ENCODE results near the genes P4HB and RAC3.

- PRO-cap, result unidirectional peak, plus-strand start at chr17:81702437; unidirectional peak, plus-strand start at chr17:81702634
These were observed 680 bp upstream of the MRPL12 start for GRCh38 chr17:81702220-81703154.

DNA sequence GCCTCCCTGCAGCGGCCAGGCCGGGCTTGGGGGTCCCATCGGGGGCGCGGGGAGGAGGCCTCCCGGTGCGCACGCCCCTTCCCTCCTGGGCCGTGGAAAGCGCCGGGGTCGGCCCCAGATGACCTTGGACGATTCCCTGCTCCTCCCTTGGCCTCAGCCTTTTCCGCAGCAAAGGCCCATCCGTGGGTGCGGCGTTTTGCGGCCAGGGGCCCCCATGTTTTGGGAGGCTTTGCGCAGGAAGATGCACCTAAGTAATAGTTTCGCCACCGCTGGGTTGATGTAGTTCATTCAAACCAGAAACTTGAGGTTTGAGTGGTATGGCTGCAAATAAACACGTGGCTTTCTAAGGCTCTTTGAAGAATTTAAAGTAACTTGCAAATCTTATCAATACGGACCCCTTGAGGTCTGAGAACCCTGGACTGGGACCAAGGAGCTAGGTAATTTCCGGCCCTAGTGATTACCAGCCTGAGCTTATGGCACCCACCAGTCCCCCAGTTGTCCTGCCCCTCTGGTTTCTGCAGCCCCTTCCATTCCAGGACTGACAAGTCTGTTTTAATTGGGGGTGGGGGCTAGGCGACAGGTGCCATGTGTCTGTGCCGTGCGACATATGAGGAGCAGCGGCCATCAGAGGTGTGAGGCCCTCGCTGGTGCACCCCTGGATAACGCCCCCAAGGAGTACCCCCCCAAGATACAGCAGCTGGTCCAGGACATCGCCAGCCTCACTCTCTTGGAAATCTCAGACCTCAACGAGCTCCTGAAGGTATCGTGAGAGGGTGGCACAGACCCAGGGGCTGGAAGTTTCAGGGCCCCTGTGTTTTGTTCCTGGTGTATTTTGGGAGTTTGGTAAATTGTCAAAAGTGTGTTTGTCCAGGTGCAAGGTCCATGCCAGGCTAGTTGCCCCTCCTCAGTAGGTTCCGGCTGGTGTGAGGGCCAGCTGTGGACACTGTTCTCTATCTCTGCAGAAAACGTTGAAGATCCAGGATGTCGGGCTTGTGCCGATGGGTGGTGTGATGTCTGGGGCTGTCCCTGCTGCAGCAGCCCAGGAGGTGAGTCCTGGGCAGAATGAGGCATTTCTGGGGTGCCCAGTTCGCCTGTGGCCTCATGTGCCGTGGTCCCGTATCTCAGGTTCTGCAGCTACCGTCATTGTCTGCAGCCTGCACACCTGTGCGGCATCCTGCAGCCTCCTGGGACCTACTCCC, 903 bp downstream of the MRPL12 start:
- PRO-cap, result no peak

DNA sequence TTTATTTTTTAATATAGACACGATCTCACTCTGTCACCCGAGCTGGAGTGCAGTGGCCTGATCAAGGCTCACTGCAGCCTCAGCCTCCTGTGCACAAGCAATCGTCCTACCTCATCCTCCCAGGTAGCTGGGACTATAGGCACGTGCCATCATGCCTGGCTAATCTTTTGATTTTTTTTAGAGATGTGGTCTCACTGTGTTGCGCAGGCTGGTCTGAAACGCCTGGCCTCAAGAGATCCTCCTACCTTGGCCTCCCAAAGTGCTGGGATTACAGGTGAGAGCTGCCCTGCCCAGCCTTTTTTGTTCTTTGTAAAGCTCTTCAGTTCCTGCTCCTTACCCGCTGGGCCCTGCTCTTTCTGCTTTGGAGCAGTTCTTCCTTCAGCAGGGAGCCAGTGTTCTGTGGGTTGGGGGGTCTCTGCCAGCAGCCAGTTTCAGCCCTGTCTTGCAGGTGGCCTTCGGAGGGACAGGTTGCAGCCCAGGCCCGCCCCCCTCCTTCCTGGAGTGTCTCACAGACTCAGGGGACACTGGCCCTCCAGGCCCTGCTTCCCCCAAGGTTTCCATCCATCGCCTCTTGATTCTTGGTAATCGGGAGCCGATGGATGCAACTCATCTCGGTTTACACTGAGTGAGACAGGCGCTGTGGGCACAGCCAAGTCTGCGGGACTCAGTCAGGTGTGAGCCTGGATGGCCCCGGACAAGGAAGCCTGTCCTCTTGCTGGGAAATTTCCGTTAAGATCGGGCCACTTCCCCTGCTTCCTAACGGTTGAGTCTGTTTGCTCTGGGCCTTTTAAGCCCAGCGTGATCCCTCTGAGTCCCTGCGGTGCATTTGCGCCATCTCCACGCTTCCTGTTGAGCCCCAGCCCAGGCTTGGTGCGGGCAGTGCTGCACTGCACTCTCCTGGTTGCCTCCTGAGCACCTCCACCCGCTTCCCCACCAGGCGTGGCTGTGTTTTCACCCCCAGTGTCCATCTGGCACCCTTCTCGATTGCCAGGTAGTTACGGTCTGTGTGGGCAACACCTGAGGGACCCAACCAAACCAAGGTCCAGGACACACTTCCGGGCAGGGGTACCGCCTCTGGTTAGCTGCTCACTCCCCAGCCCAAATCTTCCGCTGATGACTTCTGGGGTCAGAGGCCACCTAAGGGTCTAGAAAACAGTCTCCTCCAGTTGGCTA, 1.8 kb upstream of the SLC25A10 start:
- PRO-cap, result no peak

DNA sequence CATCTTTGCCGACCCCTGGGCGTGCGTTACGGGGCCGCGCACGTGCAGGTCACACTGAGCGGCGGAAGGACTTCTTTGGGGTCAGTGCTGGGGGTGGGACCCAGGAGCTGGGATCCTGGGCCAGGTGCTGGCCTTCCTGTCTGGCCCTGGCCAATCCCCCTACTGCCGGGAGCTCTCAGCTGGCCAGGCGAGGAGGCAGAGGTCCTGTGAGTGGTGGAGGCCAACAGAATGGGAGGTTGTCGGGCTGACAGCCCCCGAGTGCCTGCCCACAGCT, 2.0 kb downstream of the SLC25A10 start:
- PRO-cap, result no peak

DNA sequence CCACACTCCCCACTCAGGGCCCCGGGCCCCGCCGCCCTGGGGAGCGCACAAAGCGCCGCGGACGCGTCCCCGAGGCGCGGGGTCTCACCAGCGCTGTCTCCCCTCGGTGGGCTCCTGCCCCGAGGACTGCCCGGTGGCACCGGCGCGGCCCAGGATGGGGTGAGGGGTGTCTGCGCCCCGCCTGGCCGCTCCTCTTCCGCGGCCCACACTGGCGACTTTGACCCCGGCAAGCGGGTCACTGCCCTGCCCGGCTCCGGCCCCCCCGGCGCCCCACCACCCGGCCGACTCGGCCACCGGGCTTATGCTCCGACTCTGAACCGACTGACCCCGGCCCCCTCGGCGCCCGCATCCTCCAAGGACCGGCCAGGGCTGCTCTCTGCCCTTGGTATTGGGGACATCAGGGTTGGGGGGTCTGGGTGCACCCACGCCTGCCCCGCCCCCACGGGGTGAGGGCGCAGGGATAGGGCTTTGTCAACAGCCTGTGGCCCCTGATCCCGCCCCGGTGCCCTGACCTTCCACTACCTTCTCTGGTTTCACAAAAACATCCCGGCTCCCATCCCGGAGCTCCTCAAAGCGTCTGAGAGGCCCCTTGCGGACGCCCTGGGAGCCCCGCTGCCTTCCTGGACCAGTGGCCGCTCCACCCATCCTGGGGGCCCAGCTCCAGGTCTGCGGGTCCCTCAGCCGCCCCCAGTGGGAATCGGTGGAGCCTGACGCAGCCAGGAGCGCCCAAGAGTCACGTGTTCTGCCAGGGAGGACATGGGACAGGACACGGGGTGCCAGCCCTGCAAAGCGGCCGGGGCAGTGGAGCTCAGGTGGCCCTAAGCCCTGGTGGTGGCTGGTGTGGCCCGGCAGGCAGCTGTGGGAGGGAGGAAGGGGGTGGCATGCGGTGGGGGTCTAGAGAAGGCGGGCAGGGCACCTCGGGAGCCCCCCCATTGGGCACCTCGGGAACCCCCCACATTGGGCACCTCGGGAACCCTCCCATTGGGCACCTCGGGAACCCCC, 921 bp downstream of the GCGR start:
- PRO-cap, result no peak

GRCh38 chr17:81838629-81839557, 4.0 kb upstream of the PPP1R27 start:
- PRO-cap, result no peak

DNA sequence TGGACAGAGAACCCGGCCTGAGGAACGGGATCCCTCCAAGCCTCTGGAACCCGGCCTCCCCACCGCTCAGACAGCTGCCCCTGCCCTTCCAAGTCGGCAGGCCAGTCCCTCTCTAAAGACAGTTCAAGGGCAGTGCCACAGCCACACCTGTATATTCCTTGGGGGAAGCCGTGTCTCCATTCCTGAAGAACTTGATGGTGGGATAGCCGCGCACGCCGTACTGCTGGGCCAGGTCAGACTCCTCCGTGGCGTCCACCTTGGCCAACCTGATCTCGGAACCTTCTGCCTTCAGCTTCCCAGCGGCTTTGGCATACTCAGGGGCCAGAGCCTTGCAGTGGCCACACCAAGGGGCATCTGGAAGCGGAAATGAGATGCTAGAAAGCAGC, 1.3 kb downstream of the P4HB start:
- PRO-cap, result no peak

- PRO-cap, result bidirectional peak, plus-strand start at chr17:81860717, minus-strand start at chr17:81860532
These were observed at the start of gene P4HB for GRCh38 chr17:81860264-81860776. P4HB (minus strand) TSS chr17:81860535.

DNA sequence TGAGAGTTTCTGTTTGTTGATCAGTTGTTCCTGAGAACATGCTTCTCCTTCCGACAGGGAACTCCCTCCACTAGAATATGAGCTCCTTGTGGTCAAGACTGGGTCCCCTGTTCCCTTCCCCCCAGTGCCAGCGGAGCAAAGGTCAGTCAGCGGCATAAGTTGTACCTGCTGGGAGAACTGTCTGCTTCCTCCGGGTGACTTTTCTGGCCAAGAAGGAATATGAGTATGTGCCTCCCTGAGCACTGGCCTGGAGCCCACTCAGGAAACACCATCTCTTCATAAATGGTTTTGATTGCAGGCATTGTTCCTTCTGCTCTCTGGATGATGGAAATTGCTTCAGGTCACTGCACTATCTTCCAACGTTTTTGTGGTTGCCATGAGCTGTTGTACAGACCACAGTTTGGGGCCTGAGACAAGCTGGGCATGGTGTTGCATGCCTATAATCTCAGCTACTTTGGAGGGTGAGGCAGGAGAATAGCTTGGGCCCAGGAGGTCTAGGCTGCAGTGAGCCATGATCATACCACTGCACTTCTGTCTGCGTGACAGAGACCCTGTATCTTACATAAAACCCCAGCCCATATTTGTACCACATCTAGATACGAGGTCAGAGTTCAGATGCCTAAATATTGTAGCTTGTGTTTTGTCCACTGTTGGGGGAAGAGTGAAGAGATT, 2.9 kb upstream of the P4HB start:
- PRO-cap, result no peak

- PRO-cap, result no peak
These were observed 2.4 kb downstream of the SIRT7 start for GRCh38 chr17:81915294-81916225.

DNA sequence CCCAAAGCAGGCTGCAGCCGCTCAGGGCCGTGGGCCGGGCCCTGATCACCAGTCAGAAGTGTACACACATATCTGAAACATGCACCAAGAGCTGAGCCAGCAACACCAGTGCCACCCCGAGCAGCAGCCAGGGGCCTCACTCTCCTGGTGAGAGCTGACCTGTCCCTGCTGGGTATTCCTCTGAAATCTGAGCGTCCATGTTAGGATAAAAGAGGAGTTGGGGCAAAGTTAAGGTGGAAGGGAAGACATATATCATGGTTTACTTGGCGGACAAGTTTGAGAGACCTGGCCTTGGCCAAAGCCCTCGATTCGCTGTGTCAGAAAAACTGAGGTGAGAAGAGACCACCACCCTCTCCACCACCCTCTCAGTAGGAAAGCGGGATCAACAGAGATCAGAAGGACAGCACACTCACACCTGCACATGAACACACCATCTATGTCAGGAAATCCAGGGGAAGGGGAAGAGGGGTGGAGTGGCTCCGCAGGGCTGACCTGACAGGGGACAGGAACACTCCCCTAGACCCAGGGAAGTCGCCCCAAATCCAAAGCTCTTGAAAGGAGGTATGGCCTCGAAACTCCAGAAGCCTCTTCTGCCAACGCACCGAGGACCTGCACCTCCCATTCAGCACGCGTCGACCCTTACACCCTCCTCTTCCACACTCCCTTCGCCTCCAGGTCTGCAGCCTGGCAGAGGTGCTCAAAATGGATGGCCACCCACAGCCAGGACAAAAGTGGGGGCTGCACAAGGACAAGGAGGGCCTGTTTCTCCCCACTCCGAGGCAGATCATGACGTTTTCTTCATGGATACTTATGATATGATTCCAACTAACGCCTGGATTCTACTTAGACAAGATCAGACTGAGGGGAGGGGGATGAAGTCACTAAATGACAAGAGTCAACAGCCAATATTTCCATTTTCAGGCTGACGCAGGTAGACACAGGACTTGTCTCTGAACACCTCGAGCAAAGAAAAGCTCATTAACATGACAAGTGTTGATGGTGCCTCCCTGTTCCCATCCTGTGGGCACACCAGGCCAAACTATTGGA, 1.7 kb upstream of the SIRT7 start:
- PRO-cap, result no peak

GRCh38 chr17:81940518-81941612, 3.8 kb upstream of the PYCR1 start:
- PRO-cap, result no peak

- PRO-cap, result no peak
These were observed 1.1 kb downstream of the ASPSCR1 start for GRCh38 chr17:81978469-81978893.

DNA sequence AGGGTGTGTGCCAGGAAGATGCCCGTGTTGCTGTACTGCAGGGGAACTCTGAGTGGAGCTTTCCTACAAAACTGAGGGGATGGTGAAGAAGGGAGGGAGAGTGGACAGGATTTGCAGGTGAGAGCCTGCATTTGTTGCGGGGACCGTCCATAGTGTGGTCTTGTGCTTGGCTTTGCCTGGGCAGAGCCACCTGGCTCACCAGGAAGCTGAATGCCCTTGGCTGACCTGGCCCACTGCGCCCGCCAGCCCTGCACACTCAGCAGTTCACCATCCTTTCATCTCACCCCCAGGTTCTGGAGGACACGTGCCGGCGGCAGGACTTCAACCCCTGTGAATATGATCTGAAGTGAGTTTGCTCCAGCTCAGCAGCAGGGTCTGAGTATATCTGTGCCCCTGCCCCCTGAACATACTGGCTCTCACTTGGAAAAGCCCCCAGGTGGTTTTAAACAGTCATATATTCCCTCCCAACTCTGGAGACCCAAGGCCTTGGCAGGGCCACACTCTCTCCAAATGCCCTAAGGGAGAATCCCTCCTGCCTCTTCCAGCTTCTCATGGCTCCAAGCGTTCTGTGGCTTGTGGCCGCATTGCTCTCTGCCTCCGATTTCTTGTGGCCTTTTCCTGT, 1.6 kb downstream of the ASPSCR1 start:
- PRO-cap, result no peak

DNA sequence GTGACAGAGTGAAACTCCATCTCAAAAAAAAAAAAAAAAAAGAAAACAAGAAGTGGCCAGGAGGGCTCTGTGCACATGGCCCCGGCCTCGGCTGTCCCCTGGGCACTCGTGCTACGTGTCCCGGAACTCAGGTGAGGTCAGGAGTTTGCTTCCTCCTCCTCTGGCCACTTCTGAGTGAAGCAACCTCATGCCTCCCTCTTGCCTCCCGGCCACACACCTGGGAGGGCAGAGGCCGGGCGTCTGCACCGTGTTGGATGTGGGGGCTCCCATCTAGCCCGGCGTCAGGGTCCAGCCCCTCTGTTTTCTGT, 22.1 kb downstream of the ASPSCR1 start:
- PRO-cap, result no peak

GRCh38 chr17:82030936-82031890, at the start of gene RAC3:
RAC3 (plus strand) TSS chr17:82031678.
- PRO-cap, result unidirectional peak, minus-strand start at chr17:82031119

GRCh38 chr17:82075996-82077108, 10.7 kb upstream of the DUS1L start:
- PRO-cap, result no peak

- PRO-cap, result no peak
These were observed 13.5 kb upstream of the DUS1L start for GRCh38 chr17:82078872-82079776.

GRCh38 chr17:82090146-82090785, 7.8 kb downstream of the FASN start:
- PRO-cap, result no peak

- PRO-cap, result unidirectional peak, minus-strand start at chr17:82196440
These were observed 16.4 kb downstream of the CCDC57 start for GRCh38 chr17:82196283-82196594.

Data from bile duct (tissue), 1 donor.